Peripheral blood mononuclear cell (primary cell): ENCODE measurements around a stretch of chr19.

- PRO-cap, 8 experiments = peak in 8 of 8 experiments; most common plus-strand start chr19:52270502 (in 5); most common minus-strand start chr19:52269814 (in 8)
Observed at GRCh38 chr19:52269695-52270855, 688 bp downstream of the ZNF766 start.

GRCh38 chr19:52291790-52292795, 4.9 kb upstream of the ZNF480 start:
- PRO-cap, 8 experiments = peak in 4 of 8 experiments; most common plus-strand start chr19:52292281 (in 1)

GRCh38 chr19:52336466-52336892, 436 bp downstream of the ZNF610 start:
- PRO-cap, 8 experiments = peak in 2 of 8 experiments; most common plus-strand start chr19:52336669 (in 1); most common minus-strand start chr19:52336549 (in 1)

DNA sequence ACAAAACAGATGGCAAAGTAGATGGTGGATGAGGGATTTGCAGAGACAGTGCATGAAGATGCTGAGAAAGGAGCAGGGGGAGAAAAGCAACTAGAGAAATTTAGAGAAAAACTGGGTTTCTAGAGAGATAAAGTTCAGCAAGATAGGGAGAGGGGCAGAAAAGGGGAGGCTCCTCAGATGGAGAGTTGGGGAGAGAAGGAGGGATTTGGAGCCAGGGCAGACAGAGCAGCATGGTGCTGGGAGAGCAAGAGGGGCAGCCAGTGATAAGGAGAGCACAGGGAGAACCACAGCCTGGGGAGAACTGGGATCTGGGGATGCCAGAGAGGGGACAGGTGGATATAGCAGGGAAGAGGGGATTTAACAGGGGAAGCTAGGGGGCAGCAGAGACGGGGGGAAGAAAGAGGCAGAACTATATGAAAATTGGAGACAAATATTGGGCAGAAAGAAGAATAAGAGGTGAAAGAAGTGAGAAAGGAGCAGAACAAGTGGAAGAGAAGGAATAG, 6.7 kb upstream of the ZNF528 start:
- PRO-cap, 8 experiments = no peak in any of the 8 experiments

- PRO-cap, 8 experiments = no peak in any of the 8 experiments
Observed at GRCh38 chr19:52638654-52639149, 51.6 kb downstream of the ENSG00000269825 start.

- PRO-cap, 8 experiments = peak in 2 of 8 experiments; most common plus-strand start chr19:52725227 (in 2); most common minus-strand start chr19:52725063 (in 1)
Observed at GRCh38 chr19:52724548-52725613, 10.0 kb downstream of the ZNF611 start.

DNA sequence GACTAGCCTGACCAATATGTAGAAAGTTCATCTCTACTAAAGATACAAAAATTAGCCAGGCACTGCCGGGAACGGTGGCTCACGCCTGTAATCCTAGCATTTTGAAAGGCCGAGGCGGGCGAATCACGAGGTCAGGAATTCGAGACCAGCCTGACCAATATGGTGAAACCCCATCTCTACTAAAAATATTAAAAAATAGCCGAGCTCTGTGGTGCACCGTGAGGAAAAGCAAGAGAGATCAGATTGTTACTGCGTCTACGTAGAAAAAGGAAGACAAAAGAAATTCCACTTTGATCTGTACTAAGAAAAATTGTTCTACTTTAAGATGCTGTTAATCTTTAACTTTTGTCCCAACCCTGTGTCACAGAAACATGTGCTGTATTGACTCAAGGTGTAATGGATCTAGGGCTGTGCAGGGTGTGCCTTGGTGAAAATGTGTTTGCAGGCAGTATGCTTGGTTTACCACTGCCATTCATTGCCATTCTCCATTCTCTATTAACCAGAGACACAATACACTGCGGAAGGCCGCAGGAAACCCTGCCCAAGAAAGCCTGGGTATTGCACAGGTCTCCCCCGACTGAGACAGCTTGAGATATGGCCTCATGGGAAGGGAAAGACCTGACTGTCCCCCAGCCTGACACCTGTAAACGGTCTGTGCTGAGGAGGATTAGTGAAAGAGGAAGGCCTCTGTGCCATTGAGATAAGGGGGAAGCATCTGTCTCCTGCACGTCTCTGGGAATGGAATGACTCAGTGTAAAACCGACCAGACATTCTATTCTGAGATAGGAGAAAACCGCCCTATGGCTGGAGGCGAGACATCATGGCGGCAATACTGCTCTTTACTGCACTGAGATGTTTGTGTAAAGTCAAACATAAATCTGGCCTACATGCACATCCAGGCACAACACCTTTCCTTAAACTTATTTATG, 12.9 kb upstream of the ZNF888 start:
- PRO-cap, 8 experiments = no peak in any of the 8 experiments

GRCh38 chr19:52936975-52937745, 13.9 kb upstream of the ZNF888 start:
- PRO-cap, 8 experiments = no peak in any of the 8 experiments

DNA sequence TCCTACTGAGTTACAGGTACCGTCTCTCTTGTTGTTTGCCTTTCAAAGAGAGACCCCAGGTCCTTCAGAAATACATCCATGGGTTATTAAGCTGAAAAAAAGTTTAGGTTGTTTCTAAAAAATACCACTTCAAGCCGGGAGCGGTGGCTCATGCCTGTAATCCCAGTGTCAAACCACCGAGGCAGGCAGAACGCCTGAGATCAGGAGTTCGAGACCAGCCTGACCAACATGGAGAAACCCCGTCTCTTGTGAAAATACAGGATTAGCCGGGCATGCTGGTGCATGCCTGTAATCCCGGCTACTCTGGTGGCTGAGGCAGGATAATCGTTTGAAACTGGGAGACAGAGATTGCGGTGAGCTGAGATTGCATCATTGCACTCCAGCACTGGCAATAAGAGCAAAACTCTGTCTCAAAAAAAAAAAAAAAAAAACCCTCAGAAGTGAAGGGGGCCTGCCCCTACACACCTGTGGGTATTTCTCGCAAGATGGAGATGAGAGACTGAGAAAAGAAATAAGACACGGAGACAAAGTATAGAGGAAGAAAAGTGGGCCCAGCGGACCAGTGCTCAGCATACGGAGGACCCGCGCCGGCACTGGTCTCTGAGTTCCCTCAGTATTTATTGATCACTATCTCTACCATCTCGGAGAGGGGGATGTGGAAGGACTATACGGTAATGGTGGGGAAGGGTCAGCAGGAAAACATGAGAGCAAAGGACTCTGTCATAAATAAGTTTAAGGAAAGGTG, 18.4 kb downstream of the ZNF816 start:
- PRO-cap, 8 experiments = no peak in any of the 8 experiments

DNA sequence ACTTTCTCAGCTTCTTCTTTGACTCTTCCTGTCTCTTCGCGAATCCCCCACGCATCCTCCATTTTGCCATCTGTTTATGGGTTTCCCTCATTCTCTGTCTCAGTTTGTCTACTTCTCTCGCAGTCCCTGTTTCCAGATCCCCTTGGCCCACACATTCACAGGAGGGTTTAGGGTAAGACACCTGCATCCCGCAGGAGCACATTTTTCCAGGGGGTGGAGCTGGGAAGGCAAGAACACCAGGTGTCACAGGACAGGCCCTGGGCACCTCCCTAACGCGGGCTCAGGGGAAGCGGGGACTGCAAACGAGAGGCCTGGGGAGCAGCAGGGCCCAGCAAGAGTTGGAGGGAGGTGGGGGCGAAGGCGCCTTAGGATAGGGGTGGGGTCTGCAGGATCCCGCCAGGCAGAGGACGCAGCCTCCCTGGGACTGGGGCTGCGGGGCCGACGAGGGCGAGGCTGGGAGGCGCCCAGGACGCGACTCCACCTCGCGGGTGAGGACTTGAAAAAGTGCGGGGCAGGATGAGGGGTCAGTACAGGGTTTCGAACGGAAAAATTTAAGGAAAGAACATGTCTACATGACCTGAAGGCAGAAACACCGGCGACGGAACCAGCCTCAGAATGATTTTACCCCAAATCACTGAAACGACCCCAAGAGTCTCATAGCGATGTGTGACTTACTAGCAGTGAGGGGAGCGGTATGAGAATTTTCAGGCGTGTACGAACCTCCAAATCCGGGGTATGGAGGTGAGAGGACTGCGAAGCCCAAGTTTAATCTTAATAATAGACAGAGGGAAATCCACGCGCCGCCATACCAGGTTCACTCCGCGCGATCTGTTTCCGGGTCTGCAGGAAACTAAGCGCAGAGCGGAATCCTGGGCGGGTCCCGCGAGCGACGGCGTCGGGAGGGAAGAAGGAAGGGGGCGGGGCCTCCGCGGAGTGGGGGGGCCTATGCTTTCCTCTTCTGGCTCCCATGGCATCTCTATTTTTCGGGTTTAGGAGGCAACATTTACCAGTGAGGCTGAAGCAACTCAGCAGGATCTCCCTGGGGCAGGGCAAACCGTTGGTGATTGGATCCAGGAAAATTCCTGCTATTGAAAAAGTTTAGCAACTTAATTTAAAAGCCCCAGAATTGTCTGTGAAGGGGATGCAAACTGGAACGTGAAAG, 7.1 kb upstream of the ERVV-2 start:
- PRO-cap, 8 experiments = peak in 4 of 8 experiments; most common minus-strand start position 830 of the sequence (in 3)

DNA sequence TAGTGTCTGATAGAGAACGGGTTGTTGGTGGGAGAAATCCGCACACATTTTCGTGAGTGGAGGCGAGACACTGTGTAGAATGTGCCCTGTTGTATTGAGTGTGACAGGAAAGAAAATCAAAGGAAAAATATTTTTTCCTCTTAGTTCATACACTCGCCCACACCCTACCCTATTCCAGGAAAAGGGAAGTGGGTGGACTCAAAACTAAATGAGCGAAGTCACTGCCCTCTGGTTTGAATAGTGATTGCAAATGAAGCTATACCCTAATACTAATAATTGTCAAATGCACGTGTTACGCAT, 2.0 kb downstream of the ZNF347 start:
- PRO-cap, 8 experiments = no peak in any of the 8 experiments

- PRO-cap, 8 experiments = no peak in any of the 8 experiments
Observed at GRCh38 chr19:53504751-53505472, 33.0 kb upstream of the ZNF331 start.

DNA sequence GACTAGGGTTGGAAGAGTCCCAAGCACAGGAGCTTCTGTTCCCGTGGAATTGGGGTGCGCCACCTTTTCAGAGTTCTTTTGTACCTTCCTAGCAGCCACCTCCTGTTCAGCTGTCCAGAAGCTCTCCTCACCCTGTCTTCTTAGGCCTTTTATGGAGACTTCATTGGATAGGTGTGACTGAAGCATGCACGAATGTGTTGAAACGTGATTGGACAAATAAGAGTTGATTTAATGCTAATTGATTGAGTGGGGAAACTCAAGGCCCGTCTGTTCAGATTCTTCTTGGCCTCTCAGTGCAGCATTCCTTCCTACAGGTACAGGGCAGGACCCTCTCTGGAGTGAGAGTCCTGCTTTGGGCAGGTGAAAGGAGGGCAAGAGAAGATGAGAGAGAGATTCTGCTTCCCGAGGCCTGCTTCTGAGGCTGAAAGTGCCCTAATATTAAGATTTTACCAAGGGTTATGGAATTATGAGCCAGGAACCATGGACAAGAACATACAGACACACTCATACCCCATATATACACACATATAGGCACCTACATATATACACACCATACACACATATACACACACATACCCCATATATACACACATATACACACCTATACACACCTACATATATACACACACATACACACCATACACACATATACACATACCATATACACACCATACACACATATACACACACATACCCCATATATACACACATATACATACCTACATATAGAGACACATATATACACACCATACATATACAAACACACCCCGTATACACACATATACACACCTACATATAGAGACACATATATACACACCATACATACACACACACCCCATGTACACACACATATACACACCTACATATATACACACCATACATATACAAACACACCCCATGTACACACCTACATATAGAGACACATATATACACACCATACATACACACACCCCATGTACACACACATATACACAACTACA, 20.6 kb downstream of the ZNF331 start:
- PRO-cap, 8 experiments = no peak in any of the 8 experiments

DNA sequence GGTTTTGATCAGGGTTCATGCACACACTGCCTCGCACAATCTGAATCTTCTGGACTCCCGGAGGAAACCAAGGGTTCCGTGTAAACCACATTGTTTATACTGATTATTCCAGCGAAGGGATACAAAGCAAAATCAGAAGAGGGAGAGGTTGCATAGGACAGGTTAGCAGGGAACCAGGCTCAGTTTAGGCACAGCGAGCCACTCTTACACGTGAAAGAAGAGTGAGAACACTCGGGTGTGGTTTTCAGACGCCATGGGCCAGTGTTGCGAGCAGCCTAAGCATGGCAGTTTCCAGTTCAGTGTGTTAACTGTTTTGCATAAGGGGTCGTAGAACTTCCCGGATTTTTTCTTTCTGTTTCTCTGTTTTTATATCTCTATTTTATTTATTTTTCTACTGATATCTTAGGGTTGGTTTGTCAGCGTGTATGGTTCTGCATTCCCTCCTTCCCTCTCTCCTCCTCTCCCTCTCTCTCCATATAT, 28.6 kb downstream of the ZNF331 start:
- PRO-cap, 8 experiments = peak in 3 of 8 experiments; most common plus-strand start position 217 of the sequence (in 2)

- PRO-cap, 8 experiments = no peak in any of the 8 experiments
Observed at GRCh38 chr19:53612991-53613537, 18.7 kb upstream of the DPRX start.

GRCh38 chr19:53830850-53831049, 6.6 kb upstream of the NLRP12 start:
- PRO-cap, 8 experiments = no peak in any of the 8 experiments

GRCh38 chr19:53945360-53945940, 17.3 kb upstream of the CACNG8 start:
- PRO-cap, 8 experiments = no peak in any of the 8 experiments

DNA sequence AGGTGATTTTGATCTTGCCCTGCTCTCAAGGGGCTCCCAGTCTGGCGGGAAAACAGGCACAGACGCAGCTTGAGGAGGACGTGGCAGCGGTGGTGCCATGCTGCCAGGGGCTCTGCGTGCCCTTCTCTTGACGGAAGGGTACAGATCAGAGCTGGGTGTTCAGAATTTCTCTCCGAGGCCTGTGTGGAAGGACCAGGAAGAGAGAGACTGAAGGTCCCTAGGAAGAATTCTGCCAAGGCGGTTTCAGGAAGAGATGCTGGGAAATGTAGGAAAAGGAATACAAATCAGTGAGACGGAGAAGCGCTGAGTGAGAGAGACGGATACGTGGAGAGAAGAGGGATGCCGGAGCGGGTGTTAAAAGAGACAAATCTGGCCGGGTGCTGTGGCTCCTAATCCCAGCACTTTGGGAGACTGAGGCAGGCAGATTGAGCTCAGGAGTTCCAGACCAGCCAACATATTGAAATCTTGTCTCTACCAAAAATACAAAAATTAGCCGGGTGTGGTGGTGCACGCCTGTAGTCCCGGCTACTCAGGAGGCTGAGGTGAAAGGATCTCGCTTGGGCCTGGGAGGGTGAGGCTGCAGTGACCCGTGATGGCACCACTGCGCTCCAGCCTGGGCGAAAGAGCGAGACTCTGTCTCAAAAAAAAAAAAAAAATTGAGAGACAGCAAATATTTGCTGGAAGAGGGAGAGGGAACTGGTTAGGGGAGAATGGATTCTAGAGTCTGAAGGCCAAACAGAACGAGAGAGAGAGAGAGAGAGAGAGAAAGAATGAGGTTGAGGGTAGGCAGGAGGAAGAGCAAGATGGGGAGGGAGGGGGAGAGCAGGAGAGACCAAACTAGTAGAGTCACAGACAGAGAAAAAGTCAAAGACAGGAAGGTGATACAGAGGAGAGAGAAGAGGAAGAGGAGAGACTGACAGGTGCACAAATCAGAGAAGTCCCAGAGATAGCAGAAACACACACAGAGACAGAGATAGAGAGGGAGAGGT, 5.9 kb upstream of the CACNG6 start:
- PRO-cap, 8 experiments = no peak in any of the 8 experiments

DNA sequence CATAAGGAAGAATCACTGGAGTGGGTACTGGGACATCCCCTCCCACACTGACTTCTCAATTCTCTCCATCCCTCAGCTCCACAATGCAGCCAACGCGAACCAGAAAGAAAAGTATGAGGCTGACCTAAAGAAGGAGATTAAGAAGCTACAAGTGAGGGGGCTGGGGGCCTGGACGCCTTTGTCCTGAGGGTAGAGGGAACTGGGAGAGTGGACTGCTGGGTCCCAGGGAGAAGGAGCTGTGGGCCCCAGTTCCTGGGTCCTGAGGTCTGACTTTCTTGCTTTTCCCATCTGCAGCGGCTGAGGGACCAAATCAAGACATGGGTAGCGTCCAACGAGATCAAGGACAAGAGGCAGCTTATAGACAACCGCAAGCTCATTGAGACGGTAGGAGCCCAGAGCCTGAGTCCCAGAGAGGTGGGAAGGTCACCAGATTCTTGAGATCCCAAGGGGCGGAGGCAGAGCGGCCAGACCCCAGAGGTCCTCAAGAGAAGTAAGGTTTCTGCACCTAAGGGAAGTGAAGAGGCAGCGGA, 5.9 kb downstream of the CNOT3 start:
- PRO-cap, 8 experiments = no peak in any of the 8 experiments

GRCh38 chr19:54173930-54174436, 1.0 kb upstream of the TMC4 start:
- PRO-cap, 8 experiments = no peak in any of the 8 experiments